Gastroesophageal sphincter (tissue), 4 donors: ENCODE measurements around the genes OR5B2, TCN1, MS4A12 and MS4A13.

- PRO-cap = no peak
- RAMPAGE, long total RNA, 4 experiments = no peak in any of the 4 experiments
These were observed at the start of gene OR5B2 for GRCh38 chr11:58427885-58428557. OR5B2 (minus strand) TSS chr11:58428121.

- PRO-cap = no peak
- RAMPAGE, long total RNA, 4 experiments = no peak in any of the 4 experiments
These were observed 3.0 kb upstream of the CNTF start for GRCh38 chr11:58619252-58620068.

GRCh38 chr11:58935036-58935610 lies 4.2 kb upstream of the GLYATL1 start:
- PRO-cap = no peak
- RAMPAGE, long total RNA, 4 experiments = no peak in any of the 4 experiments

GRCh38 chr11:58963407-58963758 lies 24.1 kb downstream of the GLYATL1 start:
- PRO-cap = no peak
- RAMPAGE, long total RNA, 4 experiments = no peak in any of the 4 experiments

DNA sequence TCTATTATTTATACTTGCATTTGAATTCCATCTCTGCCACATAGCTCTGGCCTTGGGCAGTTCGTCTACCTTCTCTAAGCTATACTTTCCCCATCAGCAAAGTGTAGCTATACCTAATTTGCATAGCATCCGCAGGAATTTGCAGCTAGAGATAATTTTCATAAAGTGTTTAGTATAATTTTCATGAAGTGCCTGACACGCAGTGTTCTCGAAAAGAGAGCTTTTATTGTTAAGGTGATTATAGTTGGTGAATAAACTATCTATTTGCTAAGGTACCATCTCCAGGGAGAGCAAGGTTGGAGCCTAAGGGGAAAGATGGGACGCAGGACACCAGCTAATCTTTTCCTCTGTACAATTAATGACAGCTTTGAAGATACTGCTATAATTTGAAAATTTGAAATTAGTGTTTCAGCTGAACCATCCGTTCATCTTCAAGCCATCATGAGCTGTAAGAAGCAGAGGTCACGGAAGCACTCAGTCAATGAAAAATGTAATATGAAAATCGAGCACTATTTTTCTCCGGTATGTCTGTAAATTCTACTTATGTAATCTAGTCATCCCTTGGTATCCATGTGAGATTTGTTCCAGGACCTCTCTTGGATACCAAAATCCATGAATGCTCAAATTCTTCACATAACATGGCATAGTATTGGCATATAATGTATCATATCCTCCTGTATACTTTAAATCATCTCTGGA lies 5.9 kb downstream of the FAM111A start:
- PRO-cap = no peak
- RAMPAGE, long total RNA, 4 experiments = no peak in any of the 4 experiments

- PRO-cap = unidirectional peak, minus-strand start at chr11:59173993; unidirectional peak, minus-strand start at chr11:59174216; unidirectional peak, minus-strand start at chr11:59174244
- RAMPAGE, long total RNA, 4 experiments = no peak in any of the 4 experiments
These were observed 2.1 kb downstream of the DTX4 start for GRCh38 chr11:59173873-59174625.

GRCh38 chr11:59191802-59192474 lies 20.0 kb downstream of the DTX4 start:
- PRO-cap = no peak
- RAMPAGE, long total RNA, 4 experiments = no peak in any of the 4 experiments

GRCh38 chr11:59211920-59212705 lies 614 bp downstream of the MPEG1 start:
- PRO-cap = no peak
- RAMPAGE, long total RNA, 4 experiments = no peak in any of the 4 experiments

DNA sequence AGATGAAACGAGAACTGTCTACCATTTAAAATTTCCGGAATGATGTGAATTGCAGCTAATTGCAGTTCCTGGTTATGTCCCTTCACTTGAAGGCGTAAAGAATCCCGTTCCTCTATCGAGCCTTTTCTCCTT lies 40.0 kb downstream of the OR4D9 start:
- PRO-cap = no peak
- RAMPAGE, long total RNA, 4 experiments = no peak in any of the 4 experiments

DNA sequence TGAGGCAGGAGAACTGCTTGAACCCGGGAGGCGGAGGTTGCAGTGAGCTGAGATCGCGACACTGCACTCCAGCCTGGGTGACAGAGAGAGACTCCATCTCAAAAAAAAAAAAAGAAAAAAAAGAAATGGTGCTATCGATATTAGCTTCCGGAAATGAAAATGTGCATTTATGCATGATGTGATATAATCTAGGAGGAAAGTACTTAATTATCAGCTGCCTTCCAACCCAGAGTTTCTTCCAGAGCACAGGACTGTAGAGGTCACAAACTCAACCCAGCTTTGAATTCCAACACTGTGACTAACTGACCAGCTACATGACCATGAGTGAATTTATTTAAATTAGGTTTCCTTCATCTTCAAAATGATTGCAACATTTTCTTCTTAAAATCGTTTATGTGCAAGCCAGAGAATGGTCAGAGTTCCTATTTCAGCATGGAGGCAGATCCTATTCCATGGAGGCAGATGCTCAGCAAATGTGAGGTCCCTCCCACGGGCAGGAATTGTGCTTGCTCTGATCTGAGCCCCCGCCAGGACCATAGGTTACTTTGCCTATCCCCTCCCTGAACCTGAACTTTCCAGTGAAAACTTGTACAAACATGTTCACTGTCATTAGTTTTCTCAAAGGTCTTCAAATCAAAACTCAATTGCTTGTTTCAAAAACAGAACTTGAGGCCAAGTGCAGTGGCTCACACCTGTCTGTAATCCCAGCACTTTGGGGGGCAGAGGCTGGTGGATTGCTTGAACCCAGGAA lies 42.3 kb downstream of the OSBP start:
- PRO-cap = no peak
- RAMPAGE, long total RNA, 4 experiments = no peak in any of the 4 experiments

- PRO-cap = no peak
- RAMPAGE, long total RNA, 4 experiments = no peak in any of the 4 experiments
These were observed 7.2 kb downstream of the OSBP start for GRCh38 chr11:59608394-59608843.

DNA sequence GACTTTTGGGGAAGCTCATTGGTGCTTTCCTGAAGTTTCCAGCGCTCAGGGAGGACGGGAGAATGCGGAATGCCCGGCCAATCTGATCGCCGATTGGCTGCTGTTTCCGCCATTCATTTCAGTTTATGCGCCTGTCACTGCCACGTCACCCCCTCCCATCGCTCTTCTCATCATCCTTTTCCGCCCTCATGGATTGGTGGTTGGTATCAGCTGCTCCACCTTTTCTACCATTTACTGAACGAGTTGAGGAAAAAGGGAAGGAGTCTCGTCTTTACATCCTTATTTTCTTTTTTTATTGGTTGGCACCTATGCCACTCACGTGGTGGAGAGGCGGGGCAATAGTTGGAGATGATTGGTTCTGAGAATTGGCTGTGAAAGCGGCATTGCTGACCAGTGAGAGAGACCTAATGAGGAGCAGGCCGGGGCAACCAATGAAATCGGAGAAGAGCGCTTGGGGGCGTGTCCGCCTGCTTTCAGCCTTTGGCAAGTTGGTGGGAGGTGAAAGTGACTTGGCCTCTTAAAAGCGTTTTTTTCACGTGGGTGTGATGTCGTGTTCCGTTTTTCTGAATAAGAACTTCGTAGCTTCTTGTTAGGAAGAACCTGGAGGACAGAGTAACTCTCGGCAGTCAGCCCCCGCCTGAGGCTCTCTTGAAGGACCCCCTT lies 534 bp upstream of the OSBP start:
- PRO-cap = unidirectional peak, plus-strand start at position 520 of the sequence
- RAMPAGE, long total RNA, 4 experiments = no peak in any of the 4 experiments

GRCh38 chr11:59866343-59866805 lies at the start of gene TCN1:
TCN1 (minus strand) TSS chr11:59866487.
- PRO-cap = no peak
- RAMPAGE, long total RNA, 4 experiments = no peak in any of the 4 experiments

DNA sequence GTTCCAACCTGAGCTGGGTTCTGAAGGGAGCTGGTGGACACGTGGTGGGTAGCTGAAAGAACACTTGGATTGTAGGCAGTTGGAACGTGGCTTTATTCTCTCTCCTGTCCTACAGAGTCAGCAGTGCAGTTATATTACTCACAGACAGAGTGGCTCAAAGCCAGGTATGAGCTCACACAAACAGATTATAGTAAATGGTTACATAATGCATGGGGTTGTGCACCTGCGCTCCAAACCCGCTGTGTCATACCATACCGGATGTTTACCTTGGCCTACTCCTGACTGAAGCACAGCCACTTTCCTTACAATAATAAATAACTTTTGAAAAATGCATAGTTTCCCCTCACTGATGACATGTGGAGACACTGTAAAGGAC lies 13.6 kb downstream of the MS4A6A start:
- PRO-cap = no peak
- RAMPAGE, long total RNA, 4 experiments = no peak in any of the 4 experiments

DNA sequence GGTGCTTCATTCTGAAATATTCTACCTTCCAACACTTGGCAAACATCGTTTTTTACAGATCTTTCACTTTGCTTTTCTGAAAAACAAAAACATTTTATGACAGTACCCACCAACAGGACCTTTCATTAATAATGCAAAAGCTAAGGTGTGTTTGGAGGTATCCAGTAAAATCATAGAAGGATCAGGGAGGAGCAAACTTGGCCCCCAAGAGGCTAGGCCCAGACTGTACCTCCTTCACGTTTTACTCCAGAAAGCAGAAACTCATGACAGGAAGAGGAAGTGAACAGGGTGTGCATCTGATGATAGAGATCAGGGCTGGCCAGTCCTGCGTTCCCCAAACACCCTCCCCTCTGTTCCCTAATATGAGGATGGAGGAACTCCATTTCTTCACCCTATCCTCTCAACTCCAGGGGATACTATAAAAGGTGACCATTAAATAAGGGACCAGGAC lies 10.3 kb upstream of the MS4A12 start:
- PRO-cap = no peak
- RAMPAGE, long total RNA, 4 experiments = no peak in any of the 4 experiments

DNA sequence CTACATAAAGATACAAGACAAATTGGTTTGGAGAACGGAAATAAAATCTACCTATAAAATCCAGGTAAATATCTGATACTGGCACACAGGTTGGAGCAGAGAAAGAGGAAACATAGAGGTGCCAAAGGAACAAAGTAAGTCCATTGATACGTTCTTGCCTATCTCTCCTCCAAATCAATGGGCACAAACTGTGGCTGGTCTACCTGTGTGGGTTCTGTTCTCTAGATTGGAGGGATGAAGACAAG lies at the start of gene MS4A12:
Gene MS4A12, plus strand, starts transcription at position 84 of the 245 bp plus-strand sequence.
- PRO-cap = no peak
- RAMPAGE, long total RNA, 4 experiments = no peak in any of the 4 experiments

DNA sequence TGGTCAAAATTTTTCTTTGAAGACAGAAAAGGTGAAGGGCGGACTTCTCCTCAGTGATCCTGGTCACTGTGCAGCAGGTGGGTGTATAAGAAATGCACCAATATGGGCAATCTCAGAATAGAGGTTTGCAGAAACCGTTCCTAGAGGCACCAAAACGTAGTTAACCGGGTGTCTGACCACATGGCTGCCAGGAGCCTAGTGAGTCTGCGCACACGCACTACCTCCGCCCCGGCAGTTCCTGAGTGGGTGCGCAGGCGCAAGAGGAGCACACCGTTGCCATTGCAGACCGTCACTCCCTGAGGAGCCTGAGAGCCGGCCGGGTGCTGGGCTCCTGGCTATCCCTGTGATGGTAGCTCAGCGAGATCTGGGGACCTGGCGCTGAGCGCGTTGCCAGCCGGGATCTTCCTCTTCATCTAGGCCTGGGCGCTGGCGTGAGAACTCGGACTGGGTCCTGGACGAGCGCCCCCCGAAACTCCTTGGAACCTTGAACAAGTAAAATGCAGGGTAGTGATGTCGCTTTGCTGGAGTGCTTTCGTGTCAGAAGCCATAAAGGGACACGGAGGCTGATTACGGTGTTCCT lies at the start of gene MS4A13:
Gene MS4A13, plus strand, starts transcription at position 289 of the 580 bp plus-strand sequence.
- PRO-cap = no peak
- RAMPAGE, long total RNA, 4 experiments = no peak in any of the 4 experiments

DNA sequence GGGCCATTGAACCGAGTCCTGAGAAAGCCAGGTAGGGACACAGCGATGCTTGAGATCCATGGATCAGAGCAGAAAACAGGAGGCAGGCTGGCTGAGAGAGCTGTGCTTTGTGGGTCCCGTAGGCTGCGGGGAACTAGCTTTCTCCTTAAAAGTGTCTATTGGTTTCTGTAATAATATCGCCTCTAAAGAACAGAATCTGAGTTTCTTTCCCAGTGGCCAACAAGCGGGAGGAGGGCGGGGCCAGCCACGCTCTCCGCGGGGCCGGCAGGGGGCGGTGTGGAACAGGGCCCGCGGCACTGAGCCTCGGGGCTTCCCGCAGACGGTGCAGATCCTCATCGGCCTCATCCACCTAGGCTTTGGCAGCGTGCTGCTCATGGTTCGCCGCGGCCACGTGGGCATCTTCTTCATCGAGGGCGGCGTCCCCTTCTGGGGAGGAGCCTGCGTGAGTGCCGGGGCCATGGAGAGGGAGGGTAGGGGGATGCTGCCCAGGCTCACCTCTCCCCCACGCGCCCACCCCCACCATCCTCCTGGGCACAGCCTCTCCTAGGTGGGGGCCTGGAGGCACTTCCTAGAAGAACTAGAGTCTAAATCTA lies 10.6 kb downstream of the MS4A15 start:
- PRO-cap = no peak
- RAMPAGE, long total RNA, 4 experiments = no peak in any of the 4 experiments

- PRO-cap = no peak
- RAMPAGE, long total RNA, 4 experiments = no peak in any of the 4 experiments
These were observed 5.3 kb upstream of the PTGDR2 start for GRCh38 chr11:60861020-60861425.

DNA sequence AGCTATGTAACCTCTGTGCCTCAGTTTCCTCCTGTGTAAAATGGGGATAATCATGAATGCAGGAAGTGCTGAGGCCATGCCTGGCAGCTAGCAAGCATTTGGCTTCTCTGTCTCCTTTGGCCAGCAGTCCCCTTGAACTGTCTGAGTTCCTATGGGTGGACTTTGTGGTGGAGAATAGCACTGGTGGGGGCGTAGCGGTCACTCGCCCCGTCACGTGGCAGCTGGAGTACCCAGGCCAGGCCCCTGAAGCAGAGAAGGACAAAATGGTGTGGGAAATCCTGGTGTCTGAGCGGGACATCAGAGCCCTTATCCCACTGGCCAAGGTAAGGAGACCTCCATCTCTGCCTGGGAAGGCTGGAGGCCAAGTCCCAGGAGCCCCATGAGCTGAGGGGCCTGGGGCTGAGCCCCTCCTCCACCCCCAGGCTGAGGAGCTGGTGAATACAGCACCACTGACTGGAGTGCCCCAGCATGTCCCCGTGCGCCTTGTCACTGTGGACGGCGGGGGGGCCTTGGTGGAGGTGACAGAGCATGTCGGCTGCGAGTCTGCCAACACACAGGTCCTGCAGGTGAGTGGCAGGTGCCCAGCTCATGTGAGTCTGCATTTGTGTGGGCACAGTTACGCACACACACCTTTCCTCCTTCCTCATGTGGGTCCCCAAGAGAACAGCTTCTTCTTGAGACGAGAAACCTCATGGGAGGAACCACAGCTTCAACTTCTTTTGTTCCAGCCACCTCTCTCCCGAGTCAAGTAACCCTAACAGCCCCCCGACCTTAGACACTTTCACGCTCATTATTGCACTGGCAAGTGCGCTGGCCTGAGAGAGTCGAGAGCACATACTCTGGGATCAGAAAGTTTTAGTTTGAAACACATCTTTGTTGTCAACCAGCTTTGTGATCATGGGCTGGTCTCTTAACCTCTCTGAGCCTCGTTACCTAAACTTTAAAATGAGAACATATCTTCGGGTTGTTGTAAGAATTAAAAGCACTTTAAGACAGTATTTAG lies 7.6 kb downstream of the TMEM132A start:
- PRO-cap = no peak
- RAMPAGE, long total RNA, 4 experiments = no peak in any of the 4 experiments